ENCODE measurements around a stretch of chr12.

GRCh38 chr12:122146546-122147138 is 27.4 kb downstream of the IL31 start:
- PRO-cap: no peak
- RAMPAGE, long total RNA, 2 experiments: no peak in any of the 2 experiments

GRCh38 chr12:122206408-122207460 is 3.2 kb downstream of the B3GNT4 start:
- PRO-cap: no peak
- RAMPAGE, long total RNA, 2 experiments: no peak in any of the 2 experiments

DNA sequence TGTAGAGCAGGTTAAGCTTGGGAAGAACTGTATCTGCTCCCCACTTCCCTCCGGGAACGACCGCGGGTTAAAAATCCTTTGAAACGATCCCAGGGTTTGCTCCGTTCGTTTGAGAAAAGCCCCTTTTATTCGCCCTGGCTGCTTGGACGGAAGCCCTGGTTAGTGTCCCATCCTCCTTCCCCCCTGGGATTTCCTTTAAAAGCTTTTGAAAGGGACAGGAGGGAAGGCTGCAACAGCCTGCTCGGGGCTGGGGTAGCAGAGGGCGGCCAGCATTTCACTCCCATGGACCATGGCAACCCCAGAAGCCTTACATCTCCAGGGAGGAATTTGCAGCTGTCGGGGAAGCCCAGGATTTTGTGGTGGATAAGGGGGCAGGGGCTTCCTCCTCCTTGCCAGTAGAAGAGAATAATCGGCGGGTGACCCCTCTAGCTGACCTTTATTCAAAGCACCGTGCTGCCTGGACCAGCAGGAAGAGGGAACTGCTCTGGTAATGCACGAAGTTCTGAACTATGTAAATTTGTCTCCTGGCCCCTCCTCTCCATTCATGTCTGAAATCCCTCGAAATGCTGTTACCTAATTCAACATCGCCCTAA is 831 bp upstream of the CLIP1 start:
- PRO-cap: unidirectional peak, minus-strand start at position 291 of the sequence; unidirectional peak, minus-strand start at position 481 of the sequence
- RAMPAGE, long total RNA, 2 experiments: no peak in any of the 2 experiments

DNA sequence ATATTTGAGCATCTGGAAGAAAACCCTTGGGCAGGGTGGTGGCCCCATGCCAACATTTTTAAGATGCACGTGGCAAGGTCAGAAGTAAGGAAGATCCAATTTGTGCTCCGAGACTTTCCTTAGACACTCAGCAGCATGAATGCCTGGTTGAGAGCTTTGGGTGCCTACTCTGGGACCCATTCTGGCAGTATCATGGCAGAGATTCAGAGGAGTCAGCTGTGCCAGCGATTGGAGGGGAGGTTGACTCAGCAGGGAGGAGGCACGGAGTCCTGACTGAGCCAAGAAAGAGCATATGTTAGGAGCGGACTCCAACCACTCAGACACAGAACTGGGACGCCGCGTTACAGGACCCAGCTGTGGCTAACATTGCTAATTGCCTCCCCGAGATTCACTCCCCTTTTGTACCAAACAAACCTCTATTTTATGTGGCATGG is 15.0 kb upstream of the CLIP1 start:
- PRO-cap: unidirectional peak, plus-strand start at position 319 of the sequence
- RAMPAGE, long total RNA, 2 experiments: no peak in any of the 2 experiments

- PRO-cap: no peak
- RAMPAGE, long total RNA, 2 experiments: no peak in any of the 2 experiments
Measured at GRCh38 chr12:122481975-122482174, 18.9 kb downstream of the ZCCHC8 start.

GRCh38 chr12:122681734-122682237 is 21.4 kb downstream of the HCAR2 start:
- PRO-cap: no peak
- RAMPAGE, long total RNA, 2 experiments: no peak in any of the 2 experiments

GRCh38 chr12:122872890-122873757 is 22.8 kb downstream of the VPS37B start:
- PRO-cap: no peak
- RAMPAGE, long total RNA, 2 experiments: no peak in any of the 2 experiments

DNA sequence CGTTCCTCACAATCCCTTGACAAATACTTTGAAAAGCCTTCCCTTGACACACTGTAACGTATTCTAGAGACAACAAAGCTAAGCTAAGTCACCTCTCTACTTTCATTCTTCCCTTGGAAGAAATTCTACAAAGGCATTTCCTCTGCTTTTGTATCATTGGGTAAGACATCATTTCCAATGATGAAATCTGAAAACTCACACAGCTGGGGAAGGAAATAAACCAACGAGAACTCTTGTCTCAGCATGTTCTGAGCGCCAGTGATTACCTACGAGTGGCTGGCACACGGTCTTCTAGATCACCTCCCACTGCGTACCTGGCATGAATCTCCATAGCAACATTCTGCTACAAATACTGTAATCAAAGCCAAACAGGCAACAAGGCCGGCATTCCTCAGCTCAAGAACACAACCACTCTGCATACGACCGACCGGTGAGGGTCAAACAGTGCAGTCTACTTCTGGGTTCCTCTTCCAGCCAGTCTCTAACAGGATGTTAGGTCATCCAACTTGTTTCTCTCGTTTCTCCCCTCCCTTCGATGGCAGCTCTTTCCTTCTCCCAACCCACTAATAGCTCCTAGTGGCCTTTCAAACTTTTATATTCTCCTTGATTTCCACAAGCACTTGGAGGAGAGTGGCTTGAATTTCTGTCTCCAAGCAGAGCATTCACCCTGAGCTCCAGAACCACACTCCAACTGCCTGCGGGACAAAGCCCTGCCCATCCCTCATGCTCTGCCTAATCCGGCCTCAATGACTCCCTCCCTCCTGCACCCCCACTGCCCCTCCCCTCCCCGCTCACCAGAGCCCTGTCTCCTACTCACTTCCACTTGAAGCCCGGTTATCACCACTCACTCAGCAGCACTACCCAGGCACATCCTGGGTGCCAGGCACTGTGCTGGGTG is 7.5 kb downstream of the VPS37B start:
- PRO-cap: bidirectional peak, plus-strand start at position 449 of the sequence, minus-strand start at position 274 of the sequence; bidirectional peak, plus-strand start at position 509 of the sequence, minus-strand start at position 483 of the sequence
- RAMPAGE, long total RNA, 2 experiments: no peak in any of the 2 experiments

DNA sequence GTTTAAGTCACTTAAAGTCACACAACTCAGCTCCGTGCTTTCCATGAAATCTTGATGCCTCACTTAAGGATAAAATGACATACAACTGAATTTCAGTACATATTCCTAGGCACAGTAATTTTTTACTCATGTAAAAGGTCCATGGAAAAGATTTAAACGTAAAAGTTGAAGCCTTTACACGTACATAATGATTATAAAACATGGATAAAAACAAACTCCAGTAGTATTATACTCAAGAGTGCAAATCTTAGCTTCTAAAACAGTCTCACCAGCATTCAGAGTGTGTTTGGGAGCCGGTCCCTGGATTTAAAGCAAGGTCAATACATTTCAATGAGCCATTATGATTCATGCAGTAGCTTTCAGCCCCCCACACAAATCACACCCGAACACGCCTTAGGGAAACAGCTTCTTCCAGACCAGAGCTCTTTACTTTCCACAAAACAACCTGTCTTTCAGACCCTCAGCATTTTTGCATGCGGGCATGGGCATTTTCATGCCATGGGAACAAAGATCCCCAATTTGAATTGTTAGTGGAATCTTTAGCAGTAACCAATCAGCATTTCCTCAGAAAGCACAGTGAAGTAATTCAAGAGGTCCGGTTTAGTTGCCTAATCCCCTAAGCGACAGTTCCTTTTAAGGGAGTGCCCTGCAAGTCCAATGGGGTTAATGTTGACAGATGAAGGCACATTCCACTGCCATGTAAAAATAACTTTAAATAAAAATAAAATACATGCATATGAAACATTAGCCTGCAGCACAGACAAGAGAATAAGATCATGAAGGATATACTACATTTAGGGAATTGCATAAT is 4.3 kb downstream of the VPS37B start:
- PRO-cap: no peak
- RAMPAGE, long total RNA, 2 experiments: no peak in any of the 2 experiments

- PRO-cap: no peak
- RAMPAGE, long total RNA, 2 experiments: no peak in any of the 2 experiments
Measured at GRCh38 chr12:122961527-122962215, 4.6 kb downstream of the ABCB9 start.

- PRO-cap: no peak
- RAMPAGE, long total RNA, 2 experiments: no peak in any of the 2 experiments
Measured at GRCh38 chr12:123024780-123025535, 44.5 kb downstream of the ARL6IP4 start.

DNA sequence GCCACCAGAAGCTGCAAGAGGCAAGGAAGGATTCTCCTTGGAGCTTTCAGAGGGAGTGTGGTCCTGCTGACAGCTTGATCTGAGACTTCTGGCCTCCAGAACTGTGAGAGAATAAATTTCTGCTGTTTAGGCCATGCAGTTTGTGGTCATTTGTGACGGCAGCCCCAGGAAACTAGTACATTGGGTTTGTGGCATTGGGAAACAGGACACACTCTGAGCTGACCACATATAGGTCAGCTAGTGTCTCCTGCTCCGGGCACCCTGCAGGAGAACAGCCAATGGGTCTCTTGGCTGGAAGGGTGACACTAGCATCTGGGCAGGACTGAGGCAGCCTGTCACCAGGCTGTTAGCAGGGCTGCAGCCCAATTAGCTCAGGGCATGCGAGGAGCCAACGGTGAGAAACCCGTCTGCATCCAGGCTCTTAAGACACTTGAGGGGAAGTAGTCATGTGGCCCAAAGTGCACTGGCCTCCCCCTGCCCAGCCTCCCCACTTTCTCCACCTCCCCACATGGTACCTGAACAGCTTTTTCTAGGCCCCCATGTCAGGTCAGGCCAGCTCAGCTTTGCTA is 83.2 kb downstream of the PITPNM2 start:
- PRO-cap: no peak
- RAMPAGE, long total RNA, 2 experiments: no peak in any of the 2 experiments

GRCh38 chr12:123069416-123069992 is 81.4 kb downstream of the PITPNM2 start:
- PRO-cap: no peak
- RAMPAGE, long total RNA, 2 experiments: no peak in any of the 2 experiments

- PRO-cap: no peak
- RAMPAGE, long total RNA, 2 experiments: no peak in any of the 2 experiments
Measured at GRCh38 chr12:123149069-123150035, 1.5 kb downstream of the PITPNM2 start.

- PRO-cap: no peak
- RAMPAGE, long total RNA, 2 experiments: no peak in any of the 2 experiments
Measured at GRCh38 chr12:123223004-123223802, 9.7 kb downstream of the MPHOSPH9 start.

- PRO-cap: no peak
- RAMPAGE, long total RNA, 2 experiments: no peak in any of the 2 experiments
Measured at GRCh38 chr12:123231826-123232425, 1.0 kb downstream of the MPHOSPH9 start.

GRCh38 chr12:123237601-123238108 is 4.4 kb downstream of the MTRFR start:
- PRO-cap: no peak
- RAMPAGE, long total RNA, 2 experiments: no peak in any of the 2 experiments

DNA sequence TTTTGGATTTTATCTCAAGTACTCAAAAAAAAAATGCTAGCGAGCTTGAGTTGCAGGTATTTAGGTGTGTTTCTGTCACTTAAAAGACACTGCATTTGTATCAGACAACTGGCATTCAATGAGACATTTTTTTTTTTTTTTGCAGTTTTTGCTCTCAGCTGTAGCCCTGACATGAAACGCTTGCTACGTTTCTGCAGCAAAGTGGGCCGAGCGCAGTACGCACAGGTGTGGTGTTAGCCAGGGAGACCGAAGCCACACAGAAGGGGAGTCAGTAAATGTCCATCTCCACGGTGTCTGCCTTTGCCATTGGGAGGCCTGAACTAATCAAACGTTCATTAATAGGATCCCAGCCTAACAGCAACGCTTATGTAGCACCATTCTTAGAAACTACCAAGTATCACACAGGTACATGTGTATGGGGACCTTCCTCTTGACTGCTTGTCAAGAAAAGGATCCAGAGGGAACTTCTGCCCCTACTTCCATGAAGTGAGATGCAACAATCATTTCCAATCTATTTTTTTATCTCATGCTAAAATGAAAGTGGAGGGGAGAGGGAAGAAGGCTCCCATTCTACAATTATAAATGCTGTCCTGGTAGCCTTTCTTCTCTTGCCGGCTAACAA is 20.4 kb upstream of the CDK2AP1 start:
- PRO-cap: no peak
- RAMPAGE, long total RNA, 2 experiments: no peak in any of the 2 experiments

DNA sequence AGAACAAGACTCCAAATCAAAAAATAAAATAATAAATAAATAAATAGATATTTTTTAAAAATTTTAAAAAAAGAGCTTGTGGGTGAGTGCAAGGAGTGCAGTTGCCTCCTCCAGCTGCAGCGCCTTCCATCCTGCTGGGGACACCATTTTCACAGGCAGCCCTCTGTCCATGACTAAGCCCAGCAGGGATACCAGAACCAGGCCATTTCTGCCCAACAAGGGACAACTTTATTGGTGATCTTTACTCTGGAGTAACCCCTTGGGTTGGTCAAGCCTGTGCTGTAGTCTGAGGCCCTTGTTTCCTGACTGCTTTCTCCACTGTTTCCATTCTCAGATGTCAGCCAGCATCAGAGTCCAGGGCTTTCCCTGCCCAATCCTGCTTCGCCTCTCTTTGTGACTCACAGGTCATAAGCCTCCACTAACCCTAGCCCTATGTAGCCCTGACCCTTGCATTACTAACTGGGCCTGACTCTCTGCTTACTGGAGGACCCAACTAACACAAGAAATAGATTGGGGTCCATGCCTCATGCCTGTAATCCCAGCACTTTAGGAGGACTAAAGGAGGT is 8.8 kb upstream of the SNRNP35 start:
- PRO-cap: no peak
- RAMPAGE, long total RNA, 2 experiments: no peak in any of the 2 experiments

DNA sequence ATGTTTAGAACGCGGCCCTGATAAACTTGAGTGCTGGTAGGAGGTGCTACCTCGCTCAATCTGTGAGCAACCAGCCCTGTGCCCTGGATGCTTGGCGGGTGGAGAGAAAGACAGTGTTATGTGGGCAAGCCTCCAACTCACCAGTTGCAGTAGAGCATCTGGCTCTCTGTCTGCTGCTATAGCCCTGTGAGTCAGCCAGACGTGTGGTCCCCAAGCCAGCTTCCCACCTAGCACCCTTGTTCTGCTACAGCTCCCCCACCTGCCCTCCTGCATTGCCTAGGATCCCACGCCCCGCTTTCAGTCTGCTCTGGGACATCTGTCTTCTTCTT is 13.4 kb downstream of the SNRNP35 start:
- PRO-cap: no peak
- RAMPAGE, long total RNA, 2 experiments: no peak in any of the 2 experiments